Epidermal melanocyte (primary cell): Measurements from ENCODE around the gene RPH3AL.

DNA sequence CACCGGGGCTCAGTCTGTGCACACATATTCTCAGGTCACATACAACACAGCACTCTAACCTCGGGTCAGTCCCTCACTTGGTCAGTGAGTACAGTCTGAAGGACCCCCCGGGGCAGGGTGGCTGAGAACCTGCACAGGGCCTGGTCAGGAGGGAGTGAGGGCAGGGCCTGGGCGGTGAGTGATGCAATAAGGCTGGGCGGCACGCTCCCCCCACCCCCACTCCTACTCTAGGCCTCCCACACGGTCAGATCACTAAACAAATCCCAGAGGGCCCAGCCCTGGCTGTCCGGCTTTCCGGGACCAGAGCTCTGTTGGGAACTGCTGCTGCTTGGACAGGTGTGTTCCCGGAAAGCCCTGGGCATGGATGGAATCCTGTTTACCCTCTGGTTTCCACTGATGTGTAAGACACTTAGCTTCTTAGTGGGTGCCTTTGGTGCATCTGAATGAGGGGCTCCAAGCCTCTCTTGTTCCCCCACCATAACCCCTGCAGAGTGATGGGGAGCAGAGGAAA is 972 bp upstream of the DOC2B start:
- RRBS: 63% methylated on average over 4 of the region's 10 CpGs

DNA sequence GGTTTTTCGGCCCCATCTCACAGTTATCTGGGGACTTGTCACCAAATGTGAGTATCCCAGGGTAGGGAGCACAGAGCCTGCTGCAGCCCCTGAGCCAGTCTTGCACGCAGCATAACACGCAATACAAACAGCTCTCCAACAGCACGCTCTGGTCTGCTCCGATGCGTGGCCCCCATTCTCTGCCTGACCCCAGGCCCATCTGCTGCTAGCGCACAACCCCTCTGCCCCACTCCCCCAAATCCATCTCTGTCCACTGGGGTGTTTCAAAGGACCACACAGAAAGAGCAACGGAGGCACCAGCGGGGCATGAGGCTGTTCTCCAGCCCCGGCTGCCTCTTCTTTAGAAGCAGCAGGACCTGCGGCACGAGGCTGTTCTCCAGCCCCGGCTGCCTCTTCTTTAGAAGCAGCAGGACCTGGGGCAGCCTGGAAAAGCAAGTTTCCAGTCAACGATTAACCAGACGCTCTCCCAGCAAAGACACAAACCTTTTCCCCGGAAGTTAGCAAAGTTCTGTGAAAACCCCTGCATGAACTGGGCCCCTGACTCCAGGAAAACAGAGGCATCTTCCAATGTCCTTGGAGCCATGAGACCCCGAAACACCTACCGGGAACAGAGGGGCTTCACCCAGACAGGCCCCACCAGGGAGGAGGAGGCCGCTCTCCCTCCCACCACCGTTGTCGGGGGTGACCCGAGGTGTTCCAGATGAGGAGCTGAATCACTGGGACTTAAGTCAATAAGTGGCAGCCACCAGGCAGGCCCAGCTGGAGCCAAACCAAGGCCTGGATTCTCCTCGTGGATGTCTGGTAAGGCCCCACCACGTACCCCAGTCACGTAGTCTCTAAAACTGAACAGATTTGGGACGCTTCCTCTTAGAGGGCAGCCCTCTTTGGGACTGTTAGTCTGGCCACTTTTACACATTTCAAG is at the start of gene RPH3AL:
RPH3AL (minus strand) TSS at position 698 of the 922 bp plus-strand sequence.
- RRBS: 45% methylated on average over 5 of the region's 26 CpGs

GRCh38 chr17:489722-490660 is 79.9 kb downstream of the C17orf97 start:
- RRBS: no CpG with 5 or more reads among the region's 50 CpGs

GRCh38 chr17:549216-549942 is 139.3 kb downstream of the C17orf97 start:
- RRBS: no CpG with 5 or more reads among the region's 15 CpGs

DNA sequence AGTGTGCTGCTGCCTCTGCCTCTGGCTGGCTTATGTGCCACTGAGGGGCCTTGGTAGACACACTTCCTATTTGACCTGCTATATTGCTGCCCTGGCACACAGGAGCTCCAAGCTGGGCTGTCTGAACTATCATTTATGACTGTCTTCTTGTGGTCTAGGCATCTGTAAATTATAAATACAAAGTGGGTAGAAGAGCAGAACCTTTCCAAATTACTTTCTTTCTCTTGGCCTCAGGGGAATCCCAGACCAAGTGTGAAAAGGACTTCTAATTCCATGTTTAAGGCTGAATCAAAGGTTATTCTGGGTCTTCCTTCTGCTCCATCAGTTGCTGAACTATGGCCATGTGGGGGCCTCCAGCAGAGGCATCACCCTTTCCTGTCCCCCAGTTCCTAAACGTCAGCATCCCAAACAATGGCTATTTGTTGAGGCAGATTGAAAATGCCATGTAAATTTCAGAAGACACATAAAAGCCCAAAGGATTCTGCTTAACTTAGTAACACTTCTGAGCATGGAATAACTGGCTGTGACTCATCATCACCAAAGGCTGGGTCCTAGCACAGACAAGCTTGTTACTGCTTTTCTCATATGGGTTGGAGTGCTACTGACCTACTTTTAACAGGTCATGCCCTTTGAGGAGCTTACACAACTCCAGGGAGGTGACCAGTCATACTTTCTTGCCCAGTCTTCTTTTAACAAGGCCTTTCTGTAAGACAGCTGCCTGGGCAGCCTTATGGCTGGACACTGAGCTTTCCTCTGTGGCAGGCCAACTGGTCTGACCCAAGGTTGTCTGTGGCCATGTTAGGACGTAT is 149.6 kb downstream of the C17orf97 start:
- RRBS: no CpG with 5 or more reads among the region's 2 CpGs

- RRBS: no CpG with 5 or more reads among the region's 5 CpGs
These were observed 77.0 kb downstream of the VPS53 start for GRCh38 chr17:637400-638323.

DNA sequence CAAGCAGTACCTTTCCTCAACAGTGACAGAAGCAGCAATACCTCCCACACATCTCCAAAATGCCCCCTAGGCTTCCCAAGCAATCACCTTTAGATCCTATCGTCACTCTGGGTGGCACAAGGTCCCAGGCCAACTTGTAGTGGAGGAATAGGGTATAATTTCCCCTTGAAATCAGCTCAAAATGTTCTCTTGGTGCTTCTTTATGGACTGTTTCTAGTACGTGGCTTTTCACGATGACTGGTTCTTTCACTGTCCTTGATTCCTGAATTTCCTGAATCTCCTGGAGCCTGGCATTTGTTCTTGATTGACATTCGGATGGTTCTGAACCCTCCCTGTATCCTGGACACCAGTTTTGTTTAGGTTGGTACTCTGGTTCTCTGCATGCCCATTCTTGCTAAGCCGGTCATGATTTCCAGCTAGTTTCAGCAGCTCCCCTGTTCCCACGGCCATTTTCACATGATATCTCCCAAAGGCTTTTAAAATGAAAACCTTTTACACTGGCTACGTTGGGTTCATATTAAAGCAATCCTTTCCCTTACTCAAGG is 6.9 kb upstream of the VPS53 start:
- RRBS: no CpG with 5 or more reads among the region's 7 CpGs

- RRBS: 1% methylated on average over 17 of the region's 62 CpGs
These were observed 586 bp upstream of the GEMIN4 start for GRCh38 chr17:752464-753236.

GRCh38 chr17:823478-824091 is 41.4 kb downstream of the MRM3 start:
- RRBS: no CpG with 5 or more reads among the region's 14 CpGs

DNA sequence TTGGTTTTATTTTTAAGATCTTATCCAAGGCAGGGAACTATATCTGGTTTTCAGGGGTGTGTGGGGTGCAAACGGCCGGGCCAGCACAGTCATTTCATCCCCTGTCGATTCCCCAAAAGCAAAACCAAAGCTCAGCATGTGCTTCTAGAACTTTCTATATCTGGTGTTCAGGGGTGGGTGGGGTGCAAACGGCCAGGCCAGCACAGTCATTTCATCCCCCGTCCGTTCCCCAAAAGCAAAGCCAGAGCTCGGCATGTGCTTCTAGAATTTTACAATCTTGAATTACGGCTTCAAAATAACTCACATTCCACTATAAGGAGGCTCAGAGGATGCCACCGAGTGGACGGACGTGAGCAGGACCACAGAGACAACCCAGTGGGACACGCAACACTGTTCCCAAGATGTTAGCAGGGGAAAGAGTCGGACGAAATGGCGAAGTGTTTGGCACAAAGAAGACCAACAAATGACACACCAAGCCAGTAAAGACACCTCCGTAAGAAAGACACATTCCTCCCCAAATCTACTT is 29.1 kb downstream of the NXN start:
- RRBS: no CpG with 5 or more reads among the region's 16 CpGs

DNA sequence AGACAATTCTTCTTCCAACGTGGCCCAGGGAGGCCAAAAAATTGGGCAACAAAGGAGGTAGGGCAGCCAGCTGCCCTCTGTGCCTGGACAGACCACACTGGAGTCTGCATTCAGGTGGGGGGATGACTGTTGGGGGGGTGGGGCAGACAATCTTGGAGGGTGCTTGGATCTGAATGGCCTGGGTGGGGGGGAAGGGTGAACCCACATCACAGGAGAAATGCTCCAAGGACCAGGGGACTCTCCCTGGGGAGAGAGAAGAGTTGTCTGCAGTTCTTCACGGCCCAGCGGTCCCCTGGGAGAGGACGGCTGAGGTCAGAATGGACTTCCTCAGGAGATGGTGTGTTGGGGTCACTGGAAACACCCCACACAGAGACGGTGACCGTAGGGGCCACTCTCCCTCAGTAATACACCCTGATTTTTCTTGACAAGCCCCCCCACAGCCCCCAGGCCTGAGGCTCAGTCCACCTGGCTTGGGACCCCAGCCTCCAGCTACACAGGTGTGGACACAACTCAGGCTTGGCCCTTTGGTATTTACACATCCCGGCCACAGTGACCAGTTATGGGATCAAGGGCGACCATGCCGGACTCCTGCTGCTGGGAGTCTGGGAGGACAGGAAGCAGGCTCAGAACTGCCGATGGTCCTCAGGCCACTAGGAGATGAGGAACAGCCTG is 12.8 kb downstream of the NXN start:
- RRBS: 92% methylated on average over 2 of the region's 10 CpGs

DNA sequence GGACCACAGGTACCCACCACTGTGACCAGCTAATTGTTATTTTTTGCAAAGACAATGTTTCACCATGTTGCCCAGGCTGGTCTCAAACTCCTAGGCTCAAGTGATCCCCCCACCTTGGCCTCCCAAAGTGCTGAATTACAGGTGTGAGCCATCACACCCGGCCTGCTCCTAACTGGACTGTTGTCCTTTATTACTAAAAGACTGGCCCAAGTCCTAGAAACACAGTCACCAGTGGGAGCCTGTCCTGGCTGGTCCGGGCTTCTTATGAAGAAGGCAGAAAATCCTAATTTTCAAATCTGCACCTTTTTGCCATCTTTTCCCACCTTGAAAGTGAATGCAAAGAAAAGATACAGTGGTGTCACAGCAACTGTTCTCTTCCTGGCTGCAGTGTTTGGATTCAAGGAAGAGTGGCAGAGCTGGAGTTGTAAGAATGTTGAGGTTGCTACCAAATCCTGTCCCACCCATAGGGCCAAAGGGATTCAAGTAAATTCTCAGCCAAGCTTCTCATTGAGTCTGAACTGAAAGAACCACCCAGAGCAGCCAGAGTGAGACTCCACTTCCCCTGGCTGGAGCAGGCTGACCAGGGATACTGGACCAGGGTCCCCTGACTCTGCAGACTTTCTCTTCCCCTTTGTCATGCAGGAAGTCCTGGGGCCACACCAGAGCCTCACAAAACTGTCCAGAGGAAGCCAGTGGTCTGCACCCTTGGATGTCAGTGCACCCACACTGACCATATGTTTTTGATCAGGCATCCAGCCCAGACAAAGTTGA is 4.4 kb downstream of the NXN start:
- RRBS: 93% methylated on average over 2 of the region's 2 CpGs

GRCh38 chr17:977258-977638 is 2.3 kb downstream of the NXN start:
- RRBS: no CpG with 5 or more reads among the region's 5 CpGs

- RRBS: no CpG with 5 or more reads among the region's 9 CpGs
These were observed 4.3 kb downstream of the TIMM22 start for GRCh38 chr17:1001184-1001622.

- RRBS: no CpG with 5 or more reads among the region's 17 CpGs
These were observed 4.8 kb downstream of the TIMM22 start for GRCh38 chr17:1001623-1002289.

GRCh38 chr17:1005926-1006557 is 9.1 kb downstream of the TIMM22 start:
- RRBS: no CpG with 5 or more reads among the region's 20 CpGs

- RRBS: no CpG with 5 or more reads among the region's 22 CpGs
These were observed 14.9 kb downstream of the TIMM22 start for GRCh38 chr17:1011849-1012245.

DNA sequence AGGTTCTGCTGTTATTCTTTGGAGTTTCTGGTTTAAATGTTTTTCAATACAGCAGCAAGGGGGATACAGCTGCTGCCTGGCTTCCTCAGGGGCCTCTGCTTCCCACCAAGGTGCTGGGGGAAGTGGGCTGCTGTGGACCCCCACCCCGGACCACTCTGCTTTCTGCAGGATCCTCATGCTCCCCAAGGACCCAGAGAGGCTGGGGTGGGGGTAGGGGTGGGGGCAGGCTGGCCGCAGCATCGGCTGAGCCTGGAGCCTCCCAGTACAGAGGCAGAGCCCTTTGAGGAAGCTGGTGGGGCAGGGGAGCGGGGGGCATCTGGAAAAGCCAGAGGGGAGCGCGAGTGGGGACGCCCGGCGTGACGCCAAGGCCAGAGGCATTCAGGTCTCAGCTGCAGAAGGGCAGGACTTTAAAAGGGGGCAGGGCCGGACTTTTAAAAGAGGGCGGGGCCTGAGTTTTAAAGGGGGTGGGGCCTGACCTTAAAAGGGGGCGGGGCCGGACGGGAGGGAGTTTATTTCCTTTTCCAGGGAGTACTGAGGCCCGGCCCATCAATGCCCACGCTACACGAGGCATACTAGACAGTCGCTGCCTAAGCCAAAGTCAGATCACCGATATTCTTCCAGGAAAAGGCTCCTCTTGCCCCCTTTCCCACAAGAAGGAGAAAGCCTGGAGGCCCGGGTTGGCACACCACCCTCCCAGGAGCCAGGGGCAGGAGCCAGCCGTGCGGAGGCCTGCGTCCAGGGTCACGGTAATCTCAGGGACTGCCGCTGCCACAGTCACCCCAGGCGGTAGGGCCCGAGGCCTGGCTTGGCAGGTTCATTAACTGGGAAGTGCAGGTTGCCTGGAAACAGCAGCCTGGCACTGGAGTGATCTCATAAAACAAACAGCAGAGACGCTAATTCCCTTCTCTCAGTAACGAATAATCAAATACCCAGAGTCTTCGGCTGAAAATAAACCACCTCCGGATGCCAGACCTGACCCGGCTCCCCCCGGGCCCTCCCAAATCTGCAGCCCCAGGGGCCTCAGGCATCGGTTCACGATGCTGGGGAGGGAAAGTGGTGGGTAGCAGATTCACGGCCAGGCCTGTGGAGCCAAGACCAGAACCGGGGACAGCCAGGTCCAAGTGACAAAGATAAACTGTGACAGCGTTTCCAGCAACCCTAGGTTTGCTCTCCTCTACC is 90.6 kb downstream of the TIMM22 start:
- RRBS: 37% methylated on average over 7 of the region's 39 CpGs

DNA sequence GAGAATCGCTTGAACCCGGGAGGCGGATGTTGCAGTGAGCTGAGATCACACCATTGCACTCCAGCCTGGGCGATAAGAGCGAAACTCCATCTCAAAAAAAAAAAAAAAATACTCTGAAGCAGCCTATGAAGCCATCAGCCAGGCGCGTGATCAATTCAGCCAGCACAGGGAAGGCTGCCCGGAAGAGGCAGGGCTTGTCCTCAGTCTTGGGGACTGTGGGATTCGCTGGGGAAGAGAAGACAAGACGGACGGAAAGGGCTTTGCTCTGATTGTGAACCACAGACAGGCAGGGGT is 37.3 kb downstream of the ABR start:
- RRBS: no CpG with 5 or more reads among the region's 11 CpGs

DNA sequence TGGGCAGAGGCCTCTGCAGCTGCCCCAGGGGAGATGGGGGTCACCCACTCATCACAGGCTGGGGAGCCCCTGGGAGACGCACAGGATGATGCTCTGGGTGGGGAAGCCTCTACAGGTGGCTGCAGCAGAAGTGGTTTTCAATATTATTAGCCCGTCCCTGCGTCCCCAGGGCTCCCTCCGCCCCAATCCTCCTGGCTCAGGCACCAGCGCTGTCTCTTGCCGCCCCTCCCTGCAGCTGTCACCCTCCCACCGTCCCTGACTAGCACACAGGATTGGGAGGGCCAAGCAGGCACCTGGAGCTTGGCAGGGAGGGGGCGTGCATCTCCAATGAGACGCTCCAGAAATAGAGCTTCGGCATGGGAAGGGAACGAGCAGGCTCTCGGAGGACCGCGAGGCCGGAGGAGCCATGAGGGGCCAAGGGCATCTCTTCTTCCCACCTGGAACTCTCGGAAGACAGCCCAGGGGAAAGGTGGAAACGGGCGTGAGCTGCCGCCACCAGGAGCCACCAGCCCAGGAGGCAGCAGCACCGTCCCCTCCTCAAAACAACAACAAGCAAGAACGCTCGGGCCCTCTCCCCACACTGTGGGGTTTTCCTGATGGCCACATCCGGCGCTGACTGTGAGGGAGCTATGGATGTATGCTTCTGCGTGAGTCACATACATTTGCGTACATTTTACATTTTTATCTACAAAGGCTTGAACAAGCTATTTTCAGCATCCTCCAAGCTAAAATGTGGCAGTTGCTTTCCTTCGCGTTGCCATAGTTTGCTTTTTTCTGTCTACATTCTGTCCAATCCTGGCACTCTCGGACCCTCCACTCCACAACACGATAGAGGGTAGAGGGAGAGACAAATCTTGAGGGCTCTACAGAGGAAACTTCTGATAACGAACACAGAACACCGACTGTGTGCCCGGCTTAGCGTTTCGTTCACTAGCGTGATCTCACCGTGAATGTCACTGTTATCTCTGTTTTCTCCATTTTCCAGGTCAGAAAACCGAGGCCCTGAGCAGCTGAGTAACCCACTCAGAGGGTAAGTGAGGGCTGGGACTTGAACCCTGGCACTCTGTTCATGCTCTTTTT is 1.8 kb upstream of the ABR start:
- RRBS: no CpG with 5 or more reads among the region's 38 CpGs